Subcutaneous preadipocyte (primary cell): ENCODE results near the genes ZNF496, OR2L5, OR2T2 and OR2T34.

DNA sequence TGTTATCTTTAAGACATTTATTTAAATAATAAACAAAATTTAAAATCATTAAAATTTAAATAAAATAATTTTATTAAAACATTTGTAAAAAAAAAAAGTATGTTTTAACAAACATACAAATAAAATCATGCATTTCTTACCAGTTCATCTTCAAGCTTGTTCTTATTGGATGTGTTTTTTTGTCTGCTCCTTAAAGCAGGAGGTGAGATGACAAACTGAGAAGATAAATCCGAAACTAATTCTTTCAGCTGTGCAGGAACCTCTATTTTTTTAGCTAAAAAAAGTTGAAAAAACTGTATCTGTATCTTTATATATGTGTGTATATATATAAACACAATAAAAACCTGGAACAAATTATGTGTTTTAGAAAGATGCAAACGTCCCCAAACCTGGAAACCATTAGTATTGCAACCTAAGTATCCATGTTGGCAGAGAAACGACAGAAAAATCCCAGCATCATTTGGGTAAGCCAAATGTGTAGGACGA is 88.0 kb downstream of the AHCTF1 start:
- CAGE, long polyA plus RNA: no peak

DNA sequence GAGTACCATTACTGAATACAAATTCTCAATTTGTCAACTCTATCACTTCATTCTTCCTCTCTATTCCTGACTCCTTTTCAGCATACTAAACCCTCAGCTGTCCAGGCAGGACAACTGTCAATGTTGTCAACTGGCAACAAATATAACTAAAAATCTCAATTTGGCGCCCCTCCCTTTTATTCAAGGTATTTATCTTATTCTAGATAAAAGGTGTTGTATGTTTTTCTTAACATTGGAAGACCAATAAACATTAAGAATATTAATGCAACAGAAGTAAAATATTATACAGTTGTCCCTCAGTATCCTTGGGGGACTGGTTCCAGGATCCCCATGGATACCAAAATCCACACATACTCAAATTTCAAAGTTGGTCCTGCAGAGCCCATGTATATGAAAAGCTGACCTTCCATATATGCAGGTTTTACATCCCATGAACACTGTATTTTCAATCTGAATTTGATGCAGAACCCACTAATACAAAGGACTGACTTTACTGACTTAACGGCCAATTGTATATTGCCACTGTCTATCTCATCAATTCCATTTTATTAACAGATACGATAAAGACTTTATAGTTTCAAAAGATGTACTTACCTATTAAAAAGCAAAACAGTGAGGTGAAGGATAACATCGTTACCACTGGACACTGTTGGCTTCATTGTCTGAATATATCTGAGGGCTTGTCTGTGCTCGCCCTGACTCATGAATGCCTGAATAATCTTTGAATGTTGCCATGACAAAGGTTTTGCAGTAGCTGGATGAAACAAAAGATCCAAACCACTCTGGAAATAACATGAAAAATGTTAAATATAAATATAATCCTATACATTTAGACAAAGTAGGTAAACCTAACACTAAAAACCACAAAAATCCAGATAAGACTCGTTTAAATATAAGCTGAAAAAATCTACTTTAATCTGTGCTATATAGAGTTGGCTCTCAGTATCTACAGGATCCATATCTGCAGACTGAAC is 46.6 kb downstream of the AHCTF1 start:
- CAGE, long polyA plus RNA: no peak

- CAGE, long polyA plus RNA: no peak
Observed at GRCh38 chr1:246947058-246947829, 15.5 kb upstream of the AHCTF1 start.

GRCh38 chr1:247132813-247133518 is 28.8 kb upstream of the ZNF669 start:
- CAGE, long polyA plus RNA: no peak

DNA sequence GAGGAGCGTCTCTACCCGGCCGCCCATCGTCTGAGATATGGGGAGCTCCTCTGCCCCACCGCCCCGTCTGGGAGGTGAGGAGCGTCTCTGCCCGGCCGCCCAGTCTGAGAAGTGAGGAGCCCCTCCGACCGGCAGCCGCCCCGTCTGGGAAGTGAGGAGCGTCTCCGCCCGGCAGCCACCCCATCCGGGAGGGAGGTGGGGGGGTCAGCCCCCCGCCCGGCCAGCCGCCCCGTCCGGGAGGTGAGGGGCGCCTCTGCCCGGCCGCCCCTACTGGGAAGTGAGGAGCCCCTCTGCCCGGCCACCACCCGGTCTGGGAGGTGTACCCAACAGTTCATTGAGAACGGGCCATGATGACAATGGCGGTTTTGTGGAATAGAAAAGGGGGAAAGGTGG is 48.6 kb upstream of the ZNF124 start:
- CAGE, long polyA plus RNA: no peak

DNA sequence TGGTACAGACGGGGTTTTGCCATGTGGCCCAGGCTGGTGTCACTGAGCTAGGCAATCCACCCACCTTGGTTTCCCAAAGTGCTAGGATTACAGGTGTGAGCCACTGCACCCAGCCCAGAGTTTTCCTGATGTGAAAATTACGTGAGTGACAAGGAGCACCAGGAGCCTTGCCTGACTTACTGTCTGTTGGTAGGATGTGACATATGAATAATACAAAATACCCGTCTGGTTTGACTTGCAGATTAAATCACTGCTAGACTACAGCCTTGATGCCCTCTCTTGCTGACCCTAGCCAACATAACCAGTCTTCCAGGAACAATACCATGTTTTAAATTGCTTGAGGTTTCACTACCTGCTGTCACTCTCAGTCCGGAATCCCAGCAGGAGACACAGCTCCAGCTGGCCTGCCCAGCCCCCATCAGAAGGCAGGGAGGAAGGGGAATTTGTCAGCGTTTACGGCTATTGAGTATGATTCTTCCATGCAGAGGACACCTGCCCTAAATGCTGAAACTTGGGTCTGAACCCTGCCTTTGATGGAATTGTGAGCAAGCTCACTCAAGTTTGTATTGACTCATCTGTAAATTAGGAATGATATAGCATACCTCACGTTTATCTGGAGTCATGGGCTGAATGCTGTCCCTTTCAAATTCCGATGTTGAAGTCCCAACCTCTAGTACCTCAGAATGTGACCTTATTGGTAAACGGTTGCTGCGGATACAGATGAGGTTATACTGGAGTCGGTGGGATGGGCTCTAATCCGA is 33.0 kb downstream of the ZNF496 start:
- CAGE, long polyA plus RNA: no peak

- CAGE, long polyA plus RNA: no peak
Observed at GRCh38 chr1:247331565-247332482, at the start of gene ZNF496. Gene ZNF496, minus strand, starts transcription at chr1:247331867.

- CAGE, long polyA plus RNA: no peak
Observed at GRCh38 chr1:247407958-247408566, 7.9 kb upstream of the NLRP3 start.

GRCh38 chr1:247437594-247438023 is 20.3 kb downstream of the OR2B11 start:
- CAGE, long polyA plus RNA: no peak

GRCh38 chr1:248013408-248013839 is at the start of gene OR2L5:
Gene OR2L5, plus strand, starts transcription at chr1:248013660.
- CAGE, long polyA plus RNA: no peak

GRCh38 chr1:248445267-248445764 is at the start of gene OR2T2:
Gene OR2T2, plus strand, starts transcription at chr1:248445637.
- CAGE, long polyA plus RNA: no peak

DNA sequence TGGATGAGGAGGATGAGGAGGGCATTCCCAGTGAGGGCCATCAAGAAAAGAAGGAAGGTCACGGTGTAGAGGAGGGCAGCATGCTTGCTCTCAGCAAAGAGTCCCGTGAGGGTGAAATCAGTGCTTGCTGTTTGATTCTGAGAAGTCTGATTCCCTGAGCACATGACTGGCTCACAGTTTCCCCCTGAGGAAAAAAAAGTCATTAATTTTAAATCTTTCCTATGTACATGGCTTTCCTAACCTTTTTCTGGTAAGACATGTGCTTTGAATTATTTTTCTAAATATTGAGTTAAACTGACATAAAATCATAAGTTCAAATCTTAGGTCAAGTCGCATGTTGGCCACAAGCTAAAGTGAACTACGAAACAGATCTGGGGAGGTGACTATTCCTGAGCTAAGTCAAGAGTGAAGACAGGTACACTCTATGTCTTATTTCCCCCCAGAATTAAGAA is at the start of gene OR2T34:
Gene OR2T34, minus strand, starts transcription at position 164 of the 452 bp plus-strand sequence.
- CAGE, long polyA plus RNA: no peak

- CAGE, long polyA plus RNA: no peak
Observed at GRCh38 chr1:248805037-248805727, 20.5 kb downstream of the SH3BP5L start.

GRCh38 chr1:248819001-248819461 is 6.7 kb downstream of the SH3BP5L start:
- CAGE, long polyA plus RNA: no peak

DNA sequence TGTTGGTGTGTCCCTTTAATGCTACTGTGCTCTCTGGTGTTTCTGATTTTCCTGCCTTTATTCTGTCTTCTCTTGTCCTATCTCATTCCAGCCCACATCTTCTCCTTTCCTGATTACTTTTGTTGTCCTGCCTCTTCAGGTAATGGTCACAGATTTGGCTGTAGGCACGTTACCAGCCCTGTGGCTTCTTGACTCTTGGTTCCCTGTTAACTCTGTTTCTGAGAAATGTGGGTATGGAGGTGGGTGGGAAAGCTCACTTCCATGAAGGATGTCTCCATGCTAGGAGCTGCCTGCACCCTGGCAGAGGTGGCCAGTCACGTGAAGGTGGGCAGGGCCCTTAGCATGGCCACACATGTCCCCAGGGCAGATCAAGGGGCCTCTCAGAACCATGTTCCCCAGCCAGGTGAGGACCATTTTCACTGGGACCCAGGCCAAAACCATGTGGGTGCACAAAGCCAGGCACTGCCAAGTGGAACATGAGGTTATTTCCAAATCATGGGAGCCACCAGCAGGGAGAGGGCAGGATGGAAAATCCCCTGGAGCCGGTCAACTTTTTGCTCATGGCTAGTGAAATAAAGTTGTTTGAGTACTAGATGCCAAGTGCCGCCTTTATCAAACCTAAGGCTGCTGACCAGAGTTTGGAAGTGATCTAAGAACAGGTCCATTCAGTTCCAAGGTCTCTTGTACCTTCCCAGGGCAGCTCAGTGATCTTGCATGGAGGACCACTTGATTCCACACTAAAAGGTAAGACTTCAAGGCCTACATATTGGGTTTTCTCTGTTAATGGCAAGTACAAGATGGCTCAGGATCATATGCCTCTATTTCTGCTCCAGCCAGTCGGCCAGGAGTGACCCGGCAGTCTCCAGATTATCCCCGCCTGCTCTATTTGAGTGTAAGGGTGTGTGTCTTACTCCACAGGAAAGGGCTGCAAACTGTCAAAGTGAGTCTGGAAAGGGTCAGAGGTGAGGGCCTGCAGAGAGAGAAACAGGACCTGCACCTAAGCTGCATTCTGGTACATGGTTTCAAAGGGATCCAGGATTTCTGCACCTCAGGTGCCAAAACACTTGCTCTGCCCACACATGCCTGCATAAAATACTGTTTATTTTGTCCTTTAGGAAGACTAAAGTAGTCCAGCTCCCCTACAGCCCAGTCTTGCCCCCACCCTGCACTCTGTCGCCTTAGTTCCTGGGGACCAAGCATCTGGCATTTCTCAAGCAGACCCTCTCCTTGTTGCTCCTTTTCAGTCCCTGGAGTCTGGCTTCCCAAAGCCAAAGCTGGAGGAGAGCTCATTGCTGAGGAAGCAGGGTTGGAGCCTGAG is 9.5 kb downstream of the ZNF692 start:
- CAGE, long polyA plus RNA: no peak